Retinal pigment epithelial cell (primary cell): ENCODE measurements around a stretch of chr2.

- RRBS = 1% methylated on average over 3 of the region's 6 CpGs
These were observed 2.3 kb downstream of the MAP4K4 start for GRCh38 chr2:101699795-101700154.

GRCh38 chr2:101716526-101717847 is 19.5 kb downstream of the MAP4K4 start:
- RRBS = no CpG with 5 or more reads among the region's 14 CpGs

GRCh38 chr2:101733034-101734084 is 35.9 kb downstream of the MAP4K4 start:
- RRBS = no CpG with 5 or more reads among the region's 9 CpGs

DNA sequence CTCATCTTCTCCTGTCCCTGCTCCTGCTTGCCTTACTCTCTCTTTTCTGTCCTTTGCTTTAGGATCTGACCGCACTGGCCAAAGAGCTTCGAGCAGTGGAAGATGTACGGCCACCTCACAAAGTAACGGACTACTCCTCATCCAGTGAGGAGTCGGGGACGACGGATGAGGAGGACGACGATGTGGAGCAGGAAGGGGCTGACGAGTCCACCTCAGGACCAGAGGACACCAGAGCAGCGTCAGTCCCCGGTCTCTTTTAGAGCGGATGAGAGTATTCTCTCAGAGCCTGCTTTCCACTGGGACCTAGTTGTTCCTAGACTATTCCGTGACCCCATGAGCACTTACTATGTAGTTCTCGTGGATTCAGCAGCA is 122.2 kb upstream of the IL1R2 start:
- RRBS = no CpG with 5 or more reads among the region's 15 CpGs

GRCh38 chr2:101985451-101985878 is 6.3 kb upstream of the IL1R2 start:
- RRBS = no CpG with 5 or more reads among the region's 5 CpGs

DNA sequence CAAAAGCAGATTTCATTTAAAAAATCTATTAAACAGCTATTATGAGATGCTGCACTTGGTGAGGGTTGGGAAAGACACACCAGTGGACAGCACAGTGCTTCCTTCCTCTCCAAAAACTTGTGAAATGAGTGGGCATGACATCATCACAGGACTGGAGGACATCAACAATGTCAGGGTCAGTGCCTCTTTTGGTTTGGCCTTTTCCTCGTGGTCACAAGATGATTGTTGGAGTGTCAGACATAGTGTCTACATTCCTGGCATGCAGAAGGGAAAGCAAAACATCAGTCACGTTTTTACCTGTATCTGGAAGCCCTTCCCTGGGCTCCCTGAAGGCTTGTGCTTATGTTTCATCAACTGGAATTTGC is 49.6 kb downstream of the IL1R2 start:
- RRBS = no CpG with 5 or more reads among the region's 2 CpGs

- RRBS = no CpG with 5 or more reads among the region's 5 CpGs
These were observed 63.8 kb downstream of the IL1R2 start for GRCh38 chr2:102055439-102055998.

- RRBS = no CpG with 5 or more reads among the region's 9 CpGs
These were observed 72.3 kb upstream of the IL1R1 start for GRCh38 chr2:102069947-102070865.

GRCh38 chr2:102082410-102083424 is 59.8 kb upstream of the IL1R1 start:
- RRBS = no CpG with 5 or more reads among the region's 11 CpGs

- RRBS = no CpG with 5 or more reads among the region's 3 CpGs
These were observed 1.8 kb downstream of the IL1R1 start for GRCh38 chr2:102144434-102144733.

DNA sequence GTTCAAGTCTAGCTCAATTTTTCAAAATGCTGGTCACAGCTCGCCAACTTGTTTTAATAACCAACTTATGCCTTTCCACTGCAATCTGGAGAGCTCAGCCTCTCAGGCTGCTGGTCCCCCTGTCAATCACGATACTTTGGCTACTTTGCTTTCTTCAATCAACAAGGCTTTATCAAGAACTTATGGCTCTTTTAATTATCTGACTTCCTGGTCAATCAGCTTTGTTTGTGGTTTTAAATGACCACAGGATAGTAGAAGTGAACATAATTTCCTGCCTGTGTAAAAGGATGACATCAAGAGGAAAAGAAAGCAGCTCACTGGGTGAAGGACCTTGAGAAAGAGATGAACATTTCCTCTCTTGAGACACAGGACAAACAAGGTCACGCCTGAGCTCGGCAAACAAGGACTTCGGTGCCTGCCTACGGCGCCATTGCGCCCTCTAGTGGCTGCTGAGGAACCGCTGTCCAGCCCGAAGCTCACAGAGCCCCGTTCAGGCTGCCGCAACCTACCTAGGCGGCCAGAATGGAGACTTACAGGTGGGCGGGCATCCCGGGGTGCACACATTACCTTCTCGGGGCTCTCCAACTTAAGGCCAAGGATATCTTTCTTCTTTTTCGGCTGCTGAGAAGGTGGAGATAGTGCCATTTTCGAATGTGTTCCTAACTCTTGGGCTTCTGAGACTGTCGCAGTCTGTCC is 53.9 kb downstream of the IL1RL2 start:
- RRBS = no CpG with 5 or more reads among the region's 19 CpGs

DNA sequence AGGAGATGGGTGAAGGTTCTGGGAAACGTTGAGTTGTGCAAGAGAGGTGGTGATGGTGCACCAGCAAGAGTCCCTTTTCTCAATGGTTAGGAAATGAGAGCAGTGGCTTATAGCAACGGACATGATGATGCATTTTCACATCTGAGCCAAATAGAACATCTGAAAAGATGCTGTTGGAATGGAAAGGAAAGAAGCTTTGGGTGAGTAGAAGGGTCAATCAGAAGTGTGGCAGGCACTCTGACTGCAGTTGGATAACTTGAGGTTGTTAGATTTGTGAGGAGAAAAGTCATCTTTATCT is 48.6 kb upstream of the IL1RL1 start:
- RRBS = no CpG with 5 or more reads among the region's 2 CpGs

DNA sequence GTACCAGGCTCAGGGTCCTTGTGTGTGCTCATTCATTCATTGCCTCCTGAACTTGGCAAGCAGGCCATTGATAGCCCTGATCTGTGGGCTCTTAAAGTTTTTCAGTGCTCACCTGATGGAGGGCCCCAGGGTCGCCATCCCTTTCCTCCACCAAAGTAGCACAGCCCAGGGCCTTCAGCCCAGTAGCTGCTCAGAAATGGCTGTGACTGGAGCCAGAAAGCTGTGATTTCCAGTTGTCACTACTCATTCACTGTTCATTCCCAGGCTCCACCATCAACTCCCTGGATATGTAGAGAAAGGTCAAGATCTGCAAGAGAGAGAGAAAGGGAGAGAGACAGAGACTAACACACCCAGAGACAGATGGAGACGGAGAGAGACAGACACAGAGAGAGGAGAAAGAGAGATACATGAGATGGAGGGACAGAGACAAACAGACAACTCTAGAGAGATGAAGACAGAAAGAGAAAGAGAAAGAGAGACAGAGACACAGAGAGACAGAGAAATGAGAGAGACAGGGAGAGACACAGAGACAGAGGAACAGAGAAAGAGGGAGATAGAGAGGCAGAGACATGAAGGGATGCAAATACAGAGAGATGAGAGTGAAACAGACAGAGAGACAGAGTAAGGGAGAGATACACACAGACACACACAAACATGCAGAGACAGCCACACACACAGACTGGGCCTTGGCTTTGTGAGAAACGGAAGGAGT is 32.0 kb downstream of the IL18R1 start:
- RRBS = no CpG with 5 or more reads among the region's 3 CpGs

DNA sequence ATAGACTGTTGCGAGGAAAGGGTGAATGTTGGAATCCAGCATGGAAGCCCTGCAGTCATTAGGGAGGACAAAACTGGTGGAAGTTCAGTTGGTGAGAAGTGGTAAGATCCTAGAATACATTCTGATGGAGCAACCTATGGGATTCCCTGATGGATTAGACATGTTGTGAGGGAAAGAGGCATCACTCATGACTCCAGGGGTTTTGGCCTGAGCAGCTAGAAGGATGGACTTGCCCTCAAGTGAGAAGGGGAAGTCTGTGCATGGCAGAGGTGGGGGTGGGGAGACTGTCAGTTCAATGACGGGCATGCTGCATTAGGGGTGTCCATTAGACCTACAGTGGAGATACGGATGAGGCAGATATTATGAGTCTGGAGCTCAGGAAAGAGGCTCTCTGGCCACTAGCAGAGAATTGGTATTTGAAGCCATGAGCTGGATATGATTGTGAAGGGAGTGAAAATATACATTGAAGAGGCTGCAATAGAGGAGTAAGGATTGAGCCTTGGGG is 51.2 kb downstream of the MFSD9 start:
- RRBS = no CpG with 5 or more reads among the region's 3 CpGs

GRCh38 chr2:104656537-104657154 is 197.3 kb upstream of the POU3F3 start:
- RRBS = no CpG with 5 or more reads among the region's 20 CpGs

- RRBS = 3% methylated on average over 7 of the region's 25 CpGs
These were observed 8.2 kb downstream of the POU3F3 start for GRCh38 chr2:104862114-104862419.

- RRBS = no CpG with 5 or more reads among the region's 12 CpGs
These were observed 36.0 kb downstream of the POU3F3 start for GRCh38 chr2:104889903-104890389.

DNA sequence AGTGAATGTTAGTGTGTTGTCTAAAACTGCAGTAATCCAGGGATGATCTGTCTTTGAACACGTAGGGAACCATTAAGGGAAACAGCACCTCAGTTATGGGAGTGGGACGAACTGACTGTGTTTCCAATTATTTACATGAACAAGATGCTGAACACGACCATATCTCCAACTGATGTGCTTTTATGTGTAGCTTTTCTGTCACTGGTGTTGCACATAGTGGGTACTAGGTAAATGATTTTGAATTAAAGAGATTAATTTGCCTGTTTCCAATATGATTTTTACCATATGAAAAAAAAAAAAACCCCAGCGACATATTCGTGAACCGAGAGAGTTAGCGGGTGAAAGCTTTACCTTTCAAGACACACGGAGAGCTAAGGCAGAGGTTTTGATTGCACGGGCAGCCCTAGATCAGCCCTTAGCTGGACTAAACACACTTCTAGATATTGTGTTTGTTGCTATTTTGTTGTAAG is 78.7 kb downstream of the POU3F3 start:
- RRBS = no CpG with 5 or more reads among the region's 9 CpGs

GRCh38 chr2:105180516-105181027 is 61.0 kb upstream of the GPR45 start:
- RRBS = 33% methylated on average over 2 of the region's 11 CpGs

- RRBS = no CpG with 5 or more reads among the region's 5 CpGs
These were observed 33.8 kb downstream of the GPR45 start for GRCh38 chr2:105275315-105275703.